Glomerular endothelial cell (primary cell): Measurements from ENCODE around the gene PARD3.

- RAMPAGE, long total RNA, result no peak
These were observed 160.1 kb downstream of the PARD3 start for GRCh38 chr10:34654561-34655929.

DNA sequence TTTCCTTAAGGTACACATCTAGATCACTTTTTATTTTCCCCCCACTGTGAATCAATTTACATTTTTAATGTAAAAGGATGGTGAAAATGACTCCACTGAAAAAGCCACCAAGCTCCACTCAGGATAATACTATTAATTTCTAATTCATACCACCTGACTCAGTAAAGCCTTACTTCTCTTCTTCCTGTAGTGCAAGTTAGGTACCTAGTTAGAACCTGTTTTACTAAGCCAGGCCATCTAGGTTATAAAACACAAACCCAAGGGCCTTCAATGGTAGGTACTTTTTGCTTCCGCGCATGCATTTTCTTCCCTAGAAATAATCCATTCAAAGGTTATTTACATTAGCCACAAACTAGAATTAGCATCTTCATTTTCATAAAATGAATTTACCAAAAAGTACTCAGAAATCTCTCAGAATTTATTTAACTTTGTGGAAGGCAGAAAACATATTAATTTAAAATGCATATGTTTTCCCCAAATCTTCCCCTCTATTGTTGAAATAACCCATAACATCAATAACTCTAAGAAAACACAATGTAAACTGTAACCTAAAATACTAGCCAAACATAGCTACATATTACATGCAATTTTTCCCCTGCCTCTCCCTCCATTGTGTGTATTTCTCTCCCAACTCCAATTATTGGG, 155.4 kb downstream of the PARD3 start:
- RAMPAGE, long total RNA, result no peak

- RAMPAGE, long total RNA, result no peak
These were observed 116.0 kb downstream of the PARD3 start for GRCh38 chr10:34699012-34699648.

- RAMPAGE, long total RNA, result no peak
These were observed 62.1 kb downstream of the PARD3 start for GRCh38 chr10:34752998-34753436.

- RAMPAGE, long total RNA, result no peak
These were observed 436 bp downstream of the PARD3 start for GRCh38 chr10:34814501-34815218.

DNA sequence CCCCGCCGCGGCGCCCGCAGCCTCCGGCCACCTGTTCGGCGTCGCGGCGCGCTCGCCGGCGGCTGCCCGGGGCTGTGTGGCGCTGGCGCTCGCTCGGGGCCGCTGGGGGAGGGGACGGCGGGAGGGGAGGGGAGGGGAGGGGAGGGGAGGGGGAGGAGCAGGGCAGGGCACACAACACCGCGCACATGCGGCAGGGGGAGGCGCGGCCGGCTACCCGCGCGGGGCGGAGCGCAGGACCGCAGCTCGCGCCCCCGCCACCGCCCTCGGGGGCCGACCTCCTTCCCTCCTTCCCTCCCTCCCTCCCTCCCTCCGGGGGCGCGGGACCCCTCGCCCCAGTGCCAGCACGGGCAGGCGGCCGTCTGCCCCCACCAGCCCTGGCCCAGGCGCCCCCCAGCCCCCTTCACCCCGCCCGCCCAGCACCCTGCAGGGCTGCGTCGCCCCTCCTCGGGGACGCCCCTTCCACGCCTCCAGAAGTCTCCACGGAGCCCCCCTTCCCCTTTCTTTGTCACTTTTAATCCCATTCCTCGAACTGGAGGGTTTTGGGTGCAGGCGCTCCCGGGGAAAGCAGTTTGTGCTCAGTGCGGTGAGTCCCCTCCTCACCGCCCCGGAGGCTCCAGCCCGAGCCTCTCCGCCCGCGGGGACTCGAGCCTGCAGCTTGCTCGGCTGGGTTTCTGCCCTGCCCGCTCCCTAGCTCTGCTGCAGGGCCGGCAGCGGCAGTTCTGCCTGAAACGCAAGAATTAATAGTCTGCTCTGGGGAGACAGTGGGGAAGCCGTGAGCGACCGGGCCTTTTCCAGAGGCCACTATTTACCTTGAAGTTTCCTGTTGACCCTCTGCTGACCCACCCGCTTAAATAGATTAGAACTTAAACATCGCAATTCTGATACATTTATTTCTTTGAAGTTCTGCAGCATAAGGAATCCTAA, at the start of gene PARD3:
Gene PARD3, minus strand, starts transcription at position 78 of the 924 bp plus-strand sequence.
- RAMPAGE, long total RNA, result no peak

DNA sequence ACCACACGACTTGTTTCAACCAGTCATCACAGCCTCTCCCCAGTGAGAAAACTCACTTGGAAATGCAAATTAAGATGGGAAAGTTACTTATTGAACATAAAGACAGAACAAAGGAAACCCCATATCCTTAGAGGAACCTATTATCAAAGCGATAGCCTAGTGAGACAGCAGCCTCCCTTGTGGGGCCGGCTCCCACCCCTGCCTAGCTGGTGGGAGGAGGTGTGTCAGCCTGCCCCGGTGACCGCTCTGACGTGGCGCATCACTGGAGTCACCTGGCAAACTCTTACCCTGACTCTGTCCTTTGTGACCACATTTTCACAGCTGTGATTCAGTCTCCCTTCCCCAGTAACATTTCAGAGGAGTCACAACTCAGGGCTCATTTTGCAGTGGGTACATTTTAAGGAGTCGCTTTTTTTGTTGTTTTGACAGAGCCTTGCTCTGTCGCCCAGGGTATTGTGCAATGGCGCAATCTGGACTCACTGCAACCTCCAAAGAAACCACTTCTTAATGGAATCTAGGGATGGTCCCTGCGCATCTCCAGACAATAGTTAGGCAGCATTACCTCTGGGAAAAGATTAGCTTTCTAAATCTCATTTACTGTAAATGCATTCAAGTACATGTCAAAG, 126.7 kb upstream of the PARD3 start:
- RAMPAGE, long total RNA, result no peak

DNA sequence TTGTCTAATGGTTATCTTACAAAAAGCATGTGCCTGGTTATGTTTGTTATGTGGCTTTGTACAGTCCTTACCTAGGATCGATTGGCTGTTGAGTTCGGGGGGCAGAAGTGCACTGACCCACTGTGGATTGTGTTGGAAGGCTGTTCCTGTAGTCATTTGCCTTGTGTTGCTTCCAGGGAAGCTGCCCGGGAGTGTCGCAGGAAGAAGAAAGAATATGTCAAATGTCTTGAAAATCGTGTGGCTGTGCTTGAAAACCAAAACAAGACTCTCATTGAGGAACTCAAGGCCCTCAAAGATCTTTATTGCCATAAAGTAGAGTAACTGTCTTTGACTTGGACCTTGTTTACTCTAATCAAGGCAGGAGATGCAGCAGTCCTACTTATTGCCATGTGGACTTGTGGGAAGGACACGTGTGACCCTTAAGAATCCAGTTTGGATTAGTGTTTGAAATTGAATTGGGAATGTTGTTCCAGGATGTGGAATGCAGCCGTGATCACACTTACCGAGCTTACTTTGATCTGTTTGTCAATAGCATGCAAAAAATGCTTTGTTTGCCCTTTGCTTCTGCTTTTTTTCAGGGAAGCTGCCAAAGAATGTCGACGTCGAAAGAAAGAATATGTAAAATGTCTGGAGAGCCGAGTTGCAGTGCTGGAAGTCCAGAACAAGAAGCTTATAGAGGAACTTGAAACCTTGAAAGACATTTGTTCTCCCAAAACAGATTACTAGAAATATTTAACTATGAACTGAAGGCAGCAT, 84.6 kb downstream of the CREM start:
- RAMPAGE, long total RNA, result no peak

DNA sequence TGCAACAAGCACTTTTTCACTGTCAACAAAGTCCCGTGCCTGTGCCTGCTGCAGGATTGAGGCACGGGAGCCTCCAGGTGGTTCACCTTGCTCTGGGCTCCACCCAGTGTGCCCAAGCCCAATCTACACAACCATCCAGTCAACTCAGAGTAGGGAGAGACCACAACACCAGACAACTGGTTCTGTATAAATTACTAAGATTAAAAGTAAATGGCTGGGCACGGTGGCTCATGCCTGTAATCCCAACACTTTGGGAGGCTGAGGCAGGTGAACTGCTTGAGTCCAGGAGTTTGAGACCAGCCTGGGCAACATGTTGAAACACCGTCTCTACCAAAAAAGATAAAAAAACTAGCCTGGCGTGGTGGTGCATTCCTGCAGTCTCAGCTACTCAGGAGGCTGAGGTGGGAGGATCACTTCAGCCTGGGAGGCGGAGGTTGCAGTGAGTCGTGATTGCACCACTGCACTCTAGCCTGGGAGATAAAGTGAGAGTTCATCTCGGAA, 22.8 kb upstream of the CCNY start:
- RAMPAGE, long total RNA, result no peak

DNA sequence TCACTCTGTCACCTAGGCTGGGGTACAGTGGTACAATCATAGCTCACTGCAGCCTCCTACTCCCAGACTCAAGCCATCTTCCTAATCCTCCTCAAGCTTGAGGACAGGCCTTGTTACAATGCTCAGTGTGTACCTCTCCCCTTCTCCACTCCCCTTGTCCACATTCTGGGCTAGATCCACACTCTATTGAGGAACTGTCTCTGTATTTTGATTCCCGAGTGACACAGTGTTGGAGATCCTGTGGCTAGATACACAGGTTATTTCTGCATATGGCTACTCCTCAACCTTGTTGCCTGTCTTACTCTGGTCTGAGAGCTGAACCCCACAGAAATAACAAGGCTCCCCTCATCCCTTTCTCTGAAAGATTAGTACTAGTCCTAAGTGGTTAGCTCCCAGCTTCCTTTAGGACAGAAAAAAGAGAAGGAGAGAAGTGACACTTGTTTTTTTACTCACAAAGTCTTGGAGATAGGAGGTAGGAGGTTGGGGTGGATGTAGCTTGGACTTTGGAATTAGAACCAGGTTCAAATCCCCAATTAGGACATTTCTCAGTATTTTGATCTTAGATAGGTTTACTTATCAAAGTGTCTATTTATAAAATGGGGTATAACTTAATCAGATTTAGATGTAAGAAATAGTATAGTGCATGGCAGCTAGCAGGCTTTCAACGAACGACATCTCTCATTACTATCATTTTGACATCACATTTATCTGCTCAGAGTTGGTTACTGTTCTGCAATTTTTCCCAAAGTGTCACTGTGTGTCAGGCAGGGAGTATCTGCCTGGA, 3.0 kb upstream of the CCNY start:
- RAMPAGE, long total RNA, result no peak

GRCh38 chr10:35347992-35349351, 12.2 kb downstream of the CCNY start:
- RAMPAGE, long total RNA, result no peak

GRCh38 chr10:35371393-35372083, 35.2 kb downstream of the CCNY start:
- RAMPAGE, long total RNA, result no peak

DNA sequence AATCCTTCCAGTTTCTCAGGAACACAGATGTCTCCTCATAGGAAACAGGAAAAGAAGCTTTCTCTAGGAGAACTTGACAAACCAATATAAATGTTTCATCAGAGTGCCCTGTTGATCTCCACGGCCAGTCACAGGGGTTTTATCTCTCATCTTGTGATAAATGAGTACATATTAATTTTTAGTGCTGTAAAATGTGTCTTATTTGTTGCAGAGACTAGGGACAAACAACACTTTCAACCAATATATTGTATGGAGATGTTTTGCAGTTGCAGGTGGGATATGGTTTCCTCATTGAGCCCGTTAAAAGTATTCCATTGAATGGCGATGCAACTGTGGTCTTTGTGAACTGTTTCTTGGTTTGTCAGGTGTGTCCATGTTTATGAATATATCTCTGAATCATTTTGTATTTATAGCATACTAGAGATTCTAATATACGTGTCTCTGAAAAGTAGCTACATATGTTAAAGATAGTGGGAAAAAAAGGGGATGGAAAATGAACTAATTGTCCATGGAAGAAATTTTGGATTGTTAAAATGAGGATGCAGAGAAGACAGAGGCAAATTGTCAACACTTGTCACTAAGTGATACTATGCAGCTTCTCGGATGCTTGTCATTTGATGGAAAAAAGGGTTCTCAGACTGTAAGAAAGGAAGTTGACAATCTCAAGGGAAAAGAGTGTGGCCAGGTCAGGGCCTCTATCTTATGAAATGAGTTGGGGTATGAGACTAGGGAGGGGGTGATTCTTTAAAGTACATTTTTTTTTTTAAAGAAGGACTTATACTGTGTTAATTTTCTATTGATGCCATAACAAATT, 38.2 kb downstream of the CCNY start:
- RAMPAGE, long total RNA, result no peak

- RAMPAGE, long total RNA, result no peak
These were observed 42.3 kb downstream of the CCNY start for GRCh38 chr10:35378463-35379158.

- RAMPAGE, long total RNA, result no peak
These were observed 64.9 kb downstream of the CCNY start for GRCh38 chr10:35401028-35401849.

DNA sequence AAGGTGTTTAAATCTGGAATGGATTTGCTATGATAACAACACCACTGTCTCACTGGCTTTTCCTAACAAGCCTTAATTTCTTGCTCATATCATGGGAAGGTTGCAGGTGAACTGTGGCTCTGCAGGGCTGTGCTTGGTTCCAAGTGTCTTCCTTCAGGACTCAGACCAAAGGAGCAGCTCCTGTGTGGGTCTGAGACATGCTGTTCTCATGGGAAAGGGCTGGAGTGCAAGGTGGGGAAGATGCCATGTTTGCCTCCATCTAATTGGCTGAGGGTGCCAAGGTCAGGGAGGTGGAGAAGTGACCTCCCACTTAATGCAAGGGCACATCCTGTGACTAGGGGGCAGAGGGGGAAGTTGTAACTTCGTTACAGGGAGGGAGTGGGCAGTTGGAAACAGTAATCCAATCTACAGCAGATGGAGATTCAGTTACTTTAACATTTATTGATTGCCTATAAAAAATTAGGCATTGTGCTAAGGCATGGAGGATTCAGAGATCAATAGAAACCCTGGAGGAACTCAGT, 75.6 kb downstream of the CCNY start:
- RAMPAGE, long total RNA, result no peak

- RAMPAGE, long total RNA, result no peak
These were observed 126.2 kb downstream of the CCNY start for GRCh38 chr10:35462380-35463026.

GRCh38 chr10:35517327-35517848, 87.8 kb upstream of the GJD4 start:
- RAMPAGE, long total RNA, result no peak

- RAMPAGE, long total RNA, result no peak
These were observed 40.4 kb upstream of the GJD4 start for GRCh38 chr10:35564664-35565221.

GRCh38 chr10:35641596-35641979, 508 bp downstream of the FZD8 start:
- RAMPAGE, long total RNA, result no peak